ENCODE data around the genes SOX14, ARMC8, MRAS, PRR23A and COPB2.

DNA sequence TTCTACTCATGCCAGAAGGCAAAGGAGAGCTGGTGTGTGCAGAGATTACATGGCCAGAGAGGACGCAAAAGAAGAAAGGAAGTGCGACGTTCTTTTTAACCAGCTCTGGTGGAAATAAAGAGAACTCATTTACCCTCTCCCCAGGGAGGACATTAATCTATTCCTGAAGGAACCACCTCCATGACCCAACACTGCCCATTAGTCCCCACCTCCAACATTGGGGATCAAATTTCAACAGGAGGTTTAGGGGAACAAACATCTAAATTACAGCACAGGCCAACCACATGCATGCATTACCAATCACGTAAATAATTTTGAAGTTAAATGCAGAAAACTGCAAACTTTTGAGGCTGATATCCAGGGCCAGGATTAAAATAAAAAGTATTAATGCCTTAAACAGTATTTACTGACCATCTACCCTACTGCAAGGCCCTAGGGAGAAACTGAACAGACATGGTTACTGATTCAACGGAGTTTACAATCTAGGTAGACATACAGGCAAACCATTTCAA, 1.4 kb upstream of the NCK1 start:
- PRO-cap: no peak

DNA sequence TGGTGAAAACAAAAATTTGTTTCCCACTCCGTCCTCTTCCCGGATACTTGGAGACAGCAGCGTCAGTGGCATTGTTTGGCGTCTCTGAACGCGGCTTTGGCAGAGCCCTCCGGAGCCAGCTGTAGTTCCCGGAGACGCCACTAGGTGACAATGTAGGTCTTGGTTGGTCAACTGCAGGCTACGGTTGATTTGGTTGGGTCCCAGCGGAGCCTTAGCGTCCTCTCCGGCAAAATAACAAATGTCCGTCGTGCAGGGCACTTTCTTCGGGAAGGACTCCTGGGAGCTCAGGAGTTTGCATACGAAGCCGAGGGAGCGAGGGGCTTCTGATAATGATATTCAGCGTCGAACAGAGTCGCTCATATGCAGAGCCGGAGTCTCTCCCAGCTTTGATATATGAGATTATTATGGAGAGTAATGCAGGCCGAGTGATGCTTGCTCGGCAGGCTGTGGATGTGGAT, 74.7 kb downstream of the IL20RB start:
- PRO-cap: no peak

GRCh38 chr3:137763885-137764416, at the start of gene SOX14:
SOX14 (plus strand) TSS chr3:137764315.
- PRO-cap: no peak

GRCh38 chr3:138019142-138019811, 9.3 kb downstream of the CLDN18 start:
- PRO-cap: no peak

- PRO-cap: bidirectional peak, plus-strand start at chr3:138187531, minus-strand start at chr3:138187230
Measured at GRCh38 chr3:138187118-138187473, at the start of gene ARMC8. ARMC8 (plus strand) TSS chr3:138187301.

DNA sequence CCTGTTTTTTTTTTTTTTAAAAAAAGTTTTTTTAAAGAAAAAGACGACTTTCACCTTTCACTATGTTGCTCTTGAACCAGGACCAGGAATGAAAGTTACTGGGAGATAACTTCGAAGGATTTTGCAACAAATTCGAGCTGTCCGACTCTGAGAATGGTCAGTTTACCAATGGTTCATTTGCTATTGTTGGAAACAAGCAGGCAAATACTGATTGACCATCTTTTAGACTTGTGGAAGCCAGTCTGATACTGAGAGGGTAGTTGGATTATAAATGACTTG, 1.2 kb downstream of the ARMC8 start:
- PRO-cap: no peak

- PRO-cap: no peak
Measured at GRCh38 chr3:138303447-138303903, 26.2 kb downstream of the NME9 start.

- PRO-cap: bidirectional peak, plus-strand start at chr3:138348662, minus-strand start at chr3:138348525; bidirectional peak, plus-strand start at chr3:138348863, minus-strand start at chr3:138348836
Measured at GRCh38 chr3:138348486-138349566, at the start of gene MRAS. MRAS (plus strand) TSS chr3:138348579.

- PRO-cap: no peak
Measured at GRCh38 chr3:138364704-138365123, 16.3 kb downstream of the MRAS start.

- PRO-cap: bidirectional peak, plus-strand start at chr3:138435911, minus-strand start at chr3:138435784
Measured at GRCh38 chr3:138435343-138436304, 1.2 kb downstream of the ESYT3 start.

DNA sequence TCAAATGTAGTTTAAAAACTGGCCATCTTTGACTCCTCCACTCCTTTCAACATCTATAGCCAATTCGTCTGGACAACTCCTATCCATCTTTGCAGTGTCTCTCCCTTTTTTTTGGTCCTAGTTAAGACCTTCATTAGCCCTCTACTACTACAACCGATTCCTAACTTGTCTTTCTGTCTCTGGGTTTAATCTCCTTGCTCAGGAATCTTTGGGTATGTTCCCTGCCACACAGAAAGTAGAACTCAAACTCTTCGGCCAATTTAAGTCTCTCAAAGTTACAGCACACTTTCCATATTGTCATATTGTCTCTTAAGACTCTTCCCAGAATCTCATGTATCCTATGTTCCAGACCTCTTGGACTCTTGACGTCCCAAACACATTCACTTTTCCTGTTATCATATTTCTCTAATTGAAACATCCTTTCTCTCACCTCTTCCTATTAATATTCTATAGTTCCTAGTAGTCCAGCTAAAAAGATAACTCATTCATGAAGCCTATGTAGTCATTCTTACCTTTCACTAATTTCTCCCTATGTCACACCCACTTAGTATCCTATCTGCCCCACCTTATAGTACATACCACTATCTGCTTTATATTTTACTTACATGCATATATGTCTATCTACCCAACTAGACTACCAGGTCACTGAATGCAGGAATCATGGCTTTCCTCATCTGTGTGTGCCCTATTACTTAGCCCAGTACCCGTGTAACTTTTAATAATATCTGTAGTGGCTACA, 59.1 kb downstream of the CEP70 start:
- PRO-cap: no peak

DNA sequence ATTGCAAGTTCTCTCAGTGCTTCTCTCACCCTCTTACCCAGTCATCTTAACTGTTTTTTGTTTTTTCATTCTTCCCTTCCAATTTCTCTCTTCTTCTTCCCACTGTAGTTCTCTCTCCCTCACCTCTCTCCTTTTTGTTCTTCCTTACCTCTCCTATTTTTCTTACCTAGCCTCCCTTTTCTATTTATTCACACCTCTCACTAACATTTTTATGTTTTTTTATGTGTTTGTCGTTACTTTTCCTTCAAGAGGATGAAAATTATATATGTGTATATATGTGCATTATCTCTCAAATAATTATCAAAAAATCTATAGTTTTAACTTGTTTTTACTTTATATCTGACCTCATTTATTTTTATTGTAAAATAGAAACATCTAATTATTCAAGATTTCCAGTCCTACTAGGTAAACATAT, 58.3 kb downstream of the CEP70 start:
- PRO-cap: no peak

DNA sequence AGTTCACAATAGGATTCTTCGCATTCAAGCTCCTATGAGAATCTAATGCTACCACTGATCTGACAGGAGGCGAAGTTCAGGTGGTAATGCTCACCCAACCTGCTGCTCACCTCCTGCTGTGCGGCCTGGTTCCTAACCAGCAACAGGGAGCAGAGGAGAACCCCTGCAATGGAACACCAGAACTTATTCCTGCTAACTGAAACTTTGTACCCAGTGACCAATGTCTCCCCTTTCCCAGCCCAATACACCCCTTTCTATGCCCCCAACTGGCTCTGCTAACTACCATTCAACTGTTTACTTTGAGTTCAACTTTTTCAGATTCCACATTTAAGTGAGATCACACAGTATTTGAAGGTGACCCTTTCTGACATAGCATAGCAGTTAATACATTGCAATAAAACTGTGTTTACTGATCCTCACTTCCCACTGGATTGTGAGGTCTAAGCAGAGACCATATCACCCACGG, 84.2 kb downstream of the PIK3CB start:
- PRO-cap: no peak

GRCh38 chr3:138835516-138835753, 707 bp upstream of the PIK3CB start:
- PRO-cap: no peak

GRCh38 chr3:138935618-138936645, 11.0 kb downstream of the FOXL2 start:
- PRO-cap: no peak

DNA sequence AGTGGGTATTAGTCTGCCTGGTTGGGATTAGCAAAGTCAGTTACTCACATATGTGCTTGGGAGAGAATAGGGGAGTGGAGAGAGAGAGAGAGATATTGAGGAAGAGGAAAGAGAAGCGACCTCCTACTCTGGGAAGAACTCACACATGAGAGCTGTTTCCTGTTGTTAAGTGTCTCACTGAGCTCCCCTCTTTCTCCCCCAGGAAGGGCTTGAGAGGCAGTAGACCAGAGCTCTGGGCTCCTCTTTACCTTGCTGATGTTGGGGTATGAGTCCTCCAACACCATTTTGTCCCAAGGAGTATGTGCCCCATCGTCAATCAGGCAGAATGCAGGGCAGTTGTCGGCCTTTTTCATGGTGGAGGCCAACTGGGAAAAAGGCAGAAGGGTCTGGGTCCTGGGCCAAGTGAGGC, 4.2 kb downstream of the FOXL2NB start:
- PRO-cap: no peak

GRCh38 chr3:139006237-139006750, at the start of gene PRR23A:
PRR23A (minus strand) TSS chr3:139006268.
- PRO-cap: no peak

GRCh38 chr3:139358723-139359460, 15.1 kb downstream of the MRPS22 start:
- PRO-cap: no peak

DNA sequence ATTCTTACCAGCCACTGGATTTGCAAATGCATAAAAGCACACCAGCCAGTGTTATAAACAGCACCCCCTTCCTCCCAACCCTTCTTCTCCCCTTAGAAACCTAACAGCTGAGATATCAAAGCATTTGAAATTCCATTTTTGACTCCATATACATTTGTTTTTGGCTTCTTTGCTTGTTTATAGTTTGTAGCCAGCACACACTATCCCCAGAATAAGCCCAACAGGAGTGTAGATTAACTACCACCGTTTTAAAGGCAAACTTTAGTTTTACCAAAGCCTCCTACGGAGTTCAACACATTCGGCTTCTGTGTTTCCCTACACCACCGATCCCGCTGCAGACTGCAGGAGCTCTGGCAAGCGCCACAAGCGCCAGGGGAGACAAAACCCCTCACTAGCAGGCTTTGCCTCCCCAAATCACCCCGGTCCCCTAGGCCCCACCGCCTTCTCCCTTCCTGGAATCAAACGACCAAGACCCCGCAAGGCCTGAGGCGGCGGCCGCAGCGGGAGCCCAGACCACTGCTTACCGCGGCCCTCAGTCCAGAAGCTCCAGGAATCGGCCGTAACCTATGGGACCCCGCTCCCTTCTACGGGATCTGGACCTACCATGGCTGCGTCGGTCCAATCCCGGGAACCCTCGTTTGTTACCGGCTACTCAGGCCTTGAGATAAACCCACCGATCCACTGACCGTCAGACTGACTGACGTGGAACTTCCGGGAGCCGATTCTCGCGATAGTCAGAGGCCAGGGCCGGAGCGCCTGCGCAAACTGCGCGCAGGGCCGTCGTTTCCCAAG, at the start of gene COPB2:
COPB2 (minus strand) TSS at position 703 of the 792 bp plus-strand sequence.
- PRO-cap: unidirectional peak, minus-strand start at position 464 of the sequence; bidirectional peak, plus-strand start outside the sequence, minus-strand start at position 640 of the sequence

GRCh38 chr3:139935852-139936544, 1.0 kb downstream of the CLSTN2 start:
- PRO-cap: no peak